Progenitor cell of endocrine pancreas (in vitro differentiated cells): ENCODE data around the gene PLB1.

- PRO-cap, result no peak
These were observed 3.9 kb downstream of the ZNF513 start for GRCh38 chr2:27376283-27377427.

GRCh38 chr2:27408232-27408587 is 1.2 kb downstream of the PPM1G start:
- PRO-cap, result unidirectional peak, plus-strand start at chr2:27408347

DNA sequence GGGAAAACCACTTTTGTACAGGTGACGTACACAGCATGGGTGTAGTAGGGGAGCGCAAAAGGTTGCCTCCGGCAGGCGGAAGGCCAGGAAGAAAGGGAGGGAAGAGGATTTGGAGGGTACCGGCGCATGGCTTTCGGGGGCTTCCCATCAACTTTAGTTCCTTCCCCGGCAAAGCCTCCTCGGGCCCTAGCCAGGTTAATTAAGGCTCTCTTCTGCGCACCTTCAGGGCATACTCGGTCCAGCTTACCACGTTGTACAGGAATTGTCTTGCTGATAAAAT is 239 bp downstream of the GPN1 start:
- PRO-cap, result no peak

- PRO-cap, result no peak
These were observed 1.3 kb downstream of the SLC4A1AP start for GRCh38 chr2:27665004-27665391.

- PRO-cap, result no peak
These were observed 51.5 kb downstream of the SLC4A1AP start for GRCh38 chr2:27714948-27715895.

DNA sequence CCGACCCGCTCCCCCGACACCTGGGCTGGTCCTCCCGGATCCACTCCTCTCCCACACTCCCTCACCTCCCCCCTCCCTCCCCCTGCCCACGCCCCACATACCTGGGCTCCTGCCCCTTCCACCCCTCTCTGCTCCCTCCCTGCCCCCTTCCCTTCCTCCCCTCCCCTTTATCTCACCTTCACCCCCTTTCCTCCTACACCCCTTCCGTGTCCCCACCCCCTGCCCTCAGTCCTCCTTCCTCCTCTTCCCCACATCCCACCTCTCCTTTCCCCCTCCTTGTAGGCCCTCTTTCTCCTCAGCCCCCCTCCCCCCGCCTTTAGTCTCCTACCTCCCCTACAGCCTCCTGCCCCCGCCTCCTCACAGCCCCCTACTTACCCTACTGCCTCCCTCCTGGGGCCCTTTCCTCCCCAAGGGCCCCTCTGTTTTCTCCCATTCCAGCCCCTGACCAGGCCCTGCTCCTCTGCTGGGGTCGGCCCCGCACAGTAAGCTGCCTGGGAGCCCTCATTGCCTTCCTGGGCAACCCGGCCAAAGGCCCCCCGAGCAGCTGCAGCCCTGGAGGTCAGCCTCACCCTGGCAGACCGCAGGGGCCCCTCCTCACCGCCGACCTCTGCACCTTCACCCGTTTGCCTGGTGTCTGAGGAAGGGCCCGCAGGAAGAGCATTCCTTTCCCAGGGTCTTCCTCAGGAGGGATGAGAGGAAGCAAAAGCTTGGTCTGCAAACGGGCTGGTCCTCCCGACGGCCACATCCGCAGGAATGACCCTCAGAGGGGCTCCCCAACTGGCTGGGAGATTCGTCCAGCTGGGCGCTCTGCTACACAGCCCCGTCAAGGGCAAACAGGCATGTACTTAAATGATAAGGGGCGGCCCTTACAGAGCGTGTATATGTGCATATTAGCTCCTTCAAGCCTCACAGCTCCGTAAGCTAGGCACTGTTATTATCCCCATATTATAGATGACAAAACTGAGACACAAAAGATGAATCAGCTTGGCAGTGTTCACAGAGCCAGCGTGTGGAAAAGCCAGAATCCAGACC is 52.5 kb downstream of the SLC4A1AP start:
- PRO-cap, result no peak

DNA sequence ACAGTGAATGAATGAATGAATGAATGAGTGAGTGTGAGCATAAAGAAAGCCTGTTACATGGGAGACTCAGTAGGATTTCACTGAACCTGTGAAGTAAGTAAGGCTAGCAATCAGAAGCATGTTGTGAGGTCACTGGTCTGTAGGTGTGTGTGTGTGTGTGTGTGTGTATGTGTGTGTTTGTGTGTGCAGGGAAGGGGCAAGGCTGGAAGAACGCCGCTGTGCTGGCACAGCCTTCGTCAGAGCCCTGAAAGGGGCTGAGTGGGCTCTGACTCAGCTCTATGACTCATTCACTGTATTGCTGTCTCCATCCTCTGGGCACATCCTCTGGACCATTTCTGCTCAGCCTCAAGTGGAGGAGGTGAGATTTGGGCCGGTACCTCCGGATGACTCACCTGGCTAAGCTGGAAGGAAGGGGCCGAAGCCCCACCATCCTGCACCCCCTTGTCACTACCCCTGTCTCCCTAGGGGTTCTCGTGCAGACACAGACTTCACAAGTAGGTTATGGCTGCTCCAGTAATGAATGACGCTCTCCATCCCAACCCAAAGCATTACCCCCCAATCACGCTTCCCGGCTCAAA is 51.4 kb upstream of the MRPL33 start:
- PRO-cap, result no peak

GRCh38 chr2:27721467-27721692 is 50.1 kb upstream of the MRPL33 start:
- PRO-cap, result no peak

DNA sequence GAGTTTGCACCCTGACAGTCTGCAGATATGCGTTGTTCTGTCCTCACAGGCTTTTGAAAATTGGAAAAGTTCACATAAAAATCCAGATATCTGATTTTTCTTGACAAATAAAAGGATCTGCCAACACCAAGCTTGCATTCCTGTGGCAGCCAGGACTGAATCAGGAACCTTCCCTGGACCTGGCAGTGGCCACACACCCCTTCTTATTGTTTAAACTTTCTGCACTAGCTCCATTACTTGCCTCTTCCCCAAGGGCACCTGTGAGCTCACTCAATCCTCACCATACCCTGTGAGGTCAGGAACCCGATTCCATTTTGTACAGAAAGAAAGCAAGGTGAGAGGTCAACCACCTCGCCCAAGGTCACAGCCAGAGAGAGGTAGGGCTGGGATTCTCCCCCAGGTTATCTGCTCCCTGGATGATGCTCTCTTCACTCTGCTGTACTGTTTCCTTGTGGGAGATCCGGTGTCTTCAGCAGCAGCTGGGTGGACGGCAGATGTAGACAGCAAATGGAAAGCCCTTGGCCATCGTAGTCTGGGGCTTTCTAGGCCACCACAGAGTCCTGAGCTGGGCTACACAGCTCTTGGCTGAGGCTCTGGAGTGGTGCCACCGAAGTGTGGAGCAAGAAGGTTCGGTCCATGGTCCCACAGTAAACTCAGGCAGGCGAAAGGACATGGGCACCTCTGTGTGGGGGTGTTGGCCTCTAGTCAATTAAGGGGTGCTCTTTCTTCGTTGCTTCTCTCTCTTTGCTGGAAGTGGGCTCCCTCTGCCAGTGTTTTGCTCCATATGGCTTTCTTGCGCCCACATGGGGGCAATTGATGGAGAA is 34.9 kb upstream of the MRPL33 start:
- PRO-cap, result no peak

- PRO-cap, result no peak
These were observed 33.0 kb upstream of the MRPL33 start for GRCh38 chr2:27738453-27739021.

- PRO-cap, result no peak
These were observed 7.6 kb downstream of the MRPL33 start for GRCh38 chr2:27778912-27779683.

GRCh38 chr2:28164207-28164708 is 228.4 kb upstream of the FOSL2 start:
- PRO-cap, result no peak

- PRO-cap, result no peak
These were observed 227.7 kb upstream of the FOSL2 start for GRCh38 chr2:28164740-28165602.

DNA sequence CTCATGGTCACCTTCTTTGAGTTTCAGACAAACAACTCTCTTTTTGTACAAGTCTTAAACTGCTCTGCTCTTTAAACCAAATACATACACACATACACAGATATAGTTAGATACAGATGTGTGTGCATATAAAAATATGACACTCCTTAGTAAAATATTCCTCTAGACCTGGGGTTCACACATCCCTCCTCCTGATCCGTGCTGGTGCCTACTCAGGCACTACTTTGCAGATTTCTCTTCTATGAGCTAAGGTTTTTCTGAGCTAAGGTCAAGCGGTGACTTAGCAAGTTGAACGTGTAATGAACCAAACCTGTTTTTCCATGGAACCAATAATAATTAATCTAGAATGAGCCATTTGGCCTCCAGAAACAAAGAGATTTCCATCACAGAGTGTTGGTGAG is 112.2 kb upstream of the FOSL2 start:
- PRO-cap, result bidirectional peak, plus-strand start outside the sequence, minus-strand start at position 214 of the sequence

DNA sequence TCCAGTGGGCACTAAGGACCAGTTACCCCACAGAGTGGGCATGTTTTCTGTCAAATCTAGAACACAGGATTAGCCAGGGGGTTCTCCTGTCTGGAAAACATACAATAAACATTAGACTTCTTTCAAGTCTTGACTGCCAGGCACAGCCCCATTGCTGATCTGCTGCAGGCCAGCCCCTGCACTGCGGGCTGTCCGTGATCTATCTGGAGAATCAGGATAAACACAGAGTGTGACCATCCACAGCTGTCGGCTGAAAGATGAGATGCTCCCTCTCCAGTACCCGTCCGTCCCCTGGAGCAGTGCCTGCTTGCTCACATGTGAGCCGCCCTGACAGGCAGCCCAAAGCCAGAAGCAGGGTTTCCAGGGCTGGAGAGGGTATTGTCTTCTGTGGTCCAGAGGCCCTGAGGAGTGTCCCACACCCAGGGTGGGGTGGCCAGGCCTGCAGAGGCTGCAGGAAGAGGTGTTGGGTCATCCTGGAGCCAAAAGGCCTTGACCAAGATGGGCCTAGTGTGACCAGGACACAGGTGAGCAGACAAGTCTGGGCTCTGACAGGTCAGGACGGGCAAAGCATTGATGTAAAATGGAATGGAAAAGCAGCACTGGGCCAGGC is 46.0 kb upstream of the FOSL2 start:
- PRO-cap, result no peak

- PRO-cap, result no peak
These were observed 36.6 kb upstream of the FOSL2 start for GRCh38 chr2:28355956-28356606.

DNA sequence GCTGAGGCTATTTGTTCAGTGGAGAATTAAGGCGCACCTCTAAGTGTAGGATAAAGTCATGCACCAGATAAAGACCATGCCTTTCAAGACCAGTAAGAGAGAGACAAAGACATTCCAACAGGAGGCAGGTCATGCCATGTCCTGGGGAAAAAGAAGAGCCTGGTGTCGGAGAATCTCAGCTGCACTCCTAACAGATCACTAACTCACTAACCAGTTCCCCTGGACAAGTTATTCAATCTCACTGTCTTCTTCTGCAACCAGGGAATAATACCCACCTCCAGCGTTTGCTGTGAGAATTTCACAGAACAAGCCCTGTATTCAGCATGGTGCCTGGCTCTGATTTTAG is 3.1 kb upstream of the FOSL2 start:
- PRO-cap, result no peak

- PRO-cap, result no peak
These were observed 16.4 kb downstream of the FOSL2 start for GRCh38 chr2:28408682-28409870.

- PRO-cap, result no peak
These were observed 43.1 kb downstream of the FOSL2 start for GRCh38 chr2:28435570-28436407.

GRCh38 chr2:28495709-28496398 is at the start of gene PLB1:
TSS of gene PLB1 (plus strand) at chr2:28496060.
- PRO-cap, result no peak